ENCODE measurements around a stretch of chr20.

DNA sequence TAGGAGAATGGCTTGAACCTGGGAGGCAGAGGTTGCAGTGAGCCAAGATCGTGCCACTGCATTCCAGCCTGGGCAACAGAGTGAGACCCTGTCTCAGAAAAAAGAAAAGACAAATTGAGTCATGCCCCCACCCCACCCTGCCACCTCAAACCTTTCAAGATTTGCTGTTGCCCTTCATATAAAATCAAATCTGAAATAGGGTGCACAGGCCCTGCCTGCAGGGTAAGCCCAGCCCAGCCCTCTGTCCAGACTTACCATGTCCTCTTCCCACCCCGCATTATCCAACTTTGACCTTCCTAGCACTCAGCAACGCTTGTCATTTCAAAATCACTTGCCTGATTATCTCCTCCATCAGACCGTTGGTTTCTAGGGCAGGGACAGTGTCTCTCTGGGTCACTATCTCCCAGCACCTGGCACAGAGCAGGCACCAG lies 5.4 kb downstream of the HSPA12B start:
- RAMPAGE, long total RNA = no peak
- RRBS = no CpG with 5 or more reads among the region's 4 CpGs

GRCh38 chr20:3755261-3755832 lies 12.2 kb downstream of the ADISSP start:
- RAMPAGE, long total RNA = no peak
- RRBS = no CpG with 5 or more reads among the region's 9 CpGs

GRCh38 chr20:3797232-3798157 lies 1.4 kb downstream of the CDC25B start:
- RAMPAGE, long total RNA = no peak
- RRBS = 43% methylated on average over 4 of the region's 23 CpGs

GRCh38 chr20:3986123-3986671 lies 29.2 kb downstream of the RNF24 start:
- RAMPAGE, long total RNA = no peak
- RRBS = no CpG with 5 or more reads among the region's 5 CpGs

GRCh38 chr20:4018275-4018914 lies 3.0 kb upstream of the RNF24 start:
- RAMPAGE, long total RNA = no peak
- RRBS = no CpG with 5 or more reads among the region's 6 CpGs

- RAMPAGE, long total RNA = no peak
- RRBS = no CpG with 5 or more reads among the region's 12 CpGs
Measured at GRCh38 chr20:4060037-4060846, 44.9 kb upstream of the RNF24 start.

DNA sequence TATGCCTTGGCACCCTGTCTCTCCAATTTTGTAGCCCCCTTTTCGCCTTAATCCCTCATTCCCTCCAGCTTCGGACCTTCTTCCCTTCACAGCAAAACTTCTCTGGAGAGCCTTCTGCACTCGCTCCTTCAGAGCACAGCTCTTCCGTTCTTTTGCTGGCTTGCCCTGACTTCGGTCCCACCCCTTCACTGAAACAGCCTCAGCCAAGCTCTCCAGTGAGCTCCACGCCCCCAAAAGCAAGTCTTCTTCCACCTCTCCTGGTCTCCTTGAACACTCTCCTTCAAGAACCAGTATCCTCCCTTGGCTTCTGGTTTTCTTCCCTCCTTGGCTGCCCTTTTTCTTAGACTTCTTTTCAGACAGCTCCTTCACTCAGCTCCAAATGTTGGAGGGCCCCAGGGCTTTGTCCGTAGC lies 1.5 kb downstream of the SMOX start:
- RAMPAGE, long total RNA = no peak
- RRBS = no CpG with 5 or more reads among the region's 7 CpGs

DNA sequence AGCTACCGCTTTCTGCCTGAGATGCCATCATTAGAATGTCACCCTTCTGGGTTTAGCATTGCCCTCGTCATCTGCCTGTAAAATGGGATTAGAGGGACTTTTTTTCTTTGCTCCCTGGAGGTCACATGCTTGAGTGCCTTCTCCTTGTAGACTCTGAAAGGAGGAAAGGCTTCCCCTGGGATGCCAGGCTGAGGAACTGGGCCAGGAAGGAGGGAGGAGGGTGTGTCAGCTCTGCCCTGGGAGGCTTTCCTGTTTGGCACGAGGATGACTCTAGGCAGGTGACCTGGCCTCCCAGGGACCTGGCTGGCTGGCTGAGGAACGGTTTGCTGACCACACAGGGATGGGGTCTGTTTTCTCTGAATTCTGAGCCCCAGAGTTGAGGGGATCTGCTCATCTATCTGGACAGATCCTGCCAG lies 4.6 kb downstream of the SMOX start:
- RAMPAGE, long total RNA = no peak
- RRBS = no CpG with 5 or more reads among the region's 4 CpGs

DNA sequence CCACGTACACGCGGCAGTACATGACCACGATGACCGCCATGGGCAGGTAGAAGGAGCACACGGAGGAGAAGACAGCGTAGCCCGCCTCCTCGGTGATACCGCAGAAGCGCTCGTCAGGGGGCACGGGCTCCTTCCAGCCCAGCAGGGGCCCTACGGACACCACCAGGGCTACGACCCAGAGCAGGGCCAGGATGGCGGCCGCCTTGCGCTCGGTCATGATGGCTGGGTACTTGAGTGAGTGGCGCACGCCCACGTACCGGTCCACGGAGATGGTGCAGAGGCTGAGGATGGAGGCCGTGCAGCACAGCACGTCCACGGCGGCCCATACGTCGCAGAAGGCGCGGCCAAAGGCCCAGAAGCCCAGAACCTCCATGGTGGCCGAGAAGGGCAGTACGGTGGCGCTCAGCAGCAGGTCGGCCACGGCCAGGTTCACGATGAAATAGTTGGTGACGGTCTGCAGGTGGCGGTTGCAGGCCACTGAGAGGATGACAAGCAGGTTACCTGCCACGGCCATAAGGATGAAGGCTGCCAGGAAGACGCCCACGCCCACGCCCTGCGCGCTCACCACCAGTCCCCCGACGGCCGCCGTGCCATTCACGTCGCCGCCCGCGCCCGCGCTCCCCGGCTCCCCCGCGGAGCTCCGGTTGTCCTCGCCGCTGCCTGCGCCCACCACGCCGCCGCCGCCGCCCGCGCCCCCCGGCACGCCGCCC lies 812 bp downstream of the ADRA1D start:
- RAMPAGE, long total RNA = no peak
- RRBS = 2% methylated on average over 12 of the region's 74 CpGs

- RAMPAGE, long total RNA = no peak
- RRBS = no CpG with 5 or more reads among the region's 7 CpGs
Measured at GRCh38 chr20:4719978-4720612, 1.6 kb upstream of the PRND start.

DNA sequence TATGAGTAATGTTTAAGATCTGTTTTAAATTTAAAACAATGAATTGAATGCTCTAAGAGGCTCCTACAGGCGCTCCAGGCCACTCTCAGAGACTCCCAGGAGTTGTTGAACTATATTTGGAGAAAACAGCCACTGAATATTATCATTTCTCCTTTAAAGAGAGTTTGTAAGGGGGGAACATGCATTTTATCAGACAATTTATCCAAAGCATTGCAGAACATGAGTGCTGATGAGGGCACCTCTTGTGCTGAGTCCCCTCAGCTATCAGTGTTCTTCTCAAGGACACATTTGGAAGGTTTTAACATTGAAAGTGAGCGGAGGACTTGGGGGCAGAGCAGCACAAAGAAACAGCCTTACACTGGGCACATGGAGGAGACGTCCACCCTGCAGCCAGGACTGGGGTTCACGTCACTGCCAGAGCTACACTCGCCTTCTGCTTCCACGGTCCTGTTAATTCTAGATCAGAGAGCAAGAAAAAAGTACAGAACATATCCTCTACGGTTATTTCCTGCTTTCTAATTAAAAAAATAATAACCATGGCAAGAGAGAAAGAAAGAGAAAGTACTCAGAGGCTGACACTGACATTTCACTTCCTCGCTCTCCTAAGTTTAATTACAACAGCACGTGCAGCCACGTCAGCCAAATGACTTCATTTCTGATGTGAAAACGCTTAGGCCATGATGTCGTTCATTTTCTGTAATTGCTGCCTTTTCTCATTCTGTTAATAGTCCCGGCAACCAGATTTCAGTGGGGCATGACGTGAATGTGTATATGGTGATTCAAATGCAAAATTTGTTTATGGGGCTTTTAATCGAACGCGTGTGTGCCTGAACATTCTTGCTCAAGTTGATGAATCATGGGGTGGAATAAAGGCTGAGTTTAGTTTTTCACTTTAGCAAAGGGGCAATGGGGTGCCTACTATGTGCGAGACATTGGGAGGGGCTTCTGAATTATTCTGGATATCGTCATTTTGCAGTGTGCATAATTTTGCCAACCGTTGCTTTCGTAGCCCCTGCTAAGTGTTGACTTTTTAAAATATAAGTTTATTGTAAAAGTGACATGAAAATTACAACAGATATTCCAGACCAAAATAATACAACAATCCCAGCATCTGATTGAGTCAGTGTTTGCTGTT lies 5.2 kb downstream of the PRND start:
- RAMPAGE, long total RNA = no peak
- RRBS = no CpG with 5 or more reads among the region's 21 CpGs

GRCh38 chr20:4886015-4886272 lies 62.5 kb upstream of the RASSF2 start:
- RAMPAGE, long total RNA = no peak
- RRBS = no CpG with 5 or more reads among the region's 4 CpGs

DNA sequence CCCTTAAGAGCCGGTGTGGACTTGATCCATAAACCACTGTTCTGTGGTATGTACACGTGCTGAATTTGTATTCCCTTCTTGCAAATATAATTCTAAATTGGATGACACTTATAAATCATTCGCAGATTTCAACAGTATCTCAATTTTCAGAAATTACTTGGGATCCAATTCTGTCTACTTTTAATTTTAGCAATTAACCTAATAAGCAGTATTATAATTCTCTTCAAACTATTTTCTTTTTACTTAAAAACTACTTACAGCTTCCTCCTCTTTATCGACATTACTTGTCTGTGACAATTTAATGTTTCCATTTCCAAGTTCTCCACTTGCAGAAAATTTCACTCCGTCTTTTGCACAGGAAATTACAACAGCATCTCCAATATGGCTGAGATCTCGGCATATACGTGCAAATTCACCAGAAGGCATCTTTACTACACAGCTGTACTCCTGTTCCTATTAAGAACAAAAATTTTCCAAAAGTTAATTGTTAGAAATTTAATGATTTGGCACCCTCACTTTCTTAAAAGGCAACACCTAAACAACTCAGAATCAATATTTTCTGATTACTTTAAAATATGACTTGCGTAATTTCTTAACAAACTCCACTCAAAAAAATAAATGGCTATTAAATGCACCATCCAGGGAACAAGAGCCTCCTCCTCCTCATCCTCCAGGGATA lies 2.4 kb downstream of the PCNA start:
- RAMPAGE, long total RNA = no peak
- RRBS = no CpG with 5 or more reads among the region's 8 CpGs

DNA sequence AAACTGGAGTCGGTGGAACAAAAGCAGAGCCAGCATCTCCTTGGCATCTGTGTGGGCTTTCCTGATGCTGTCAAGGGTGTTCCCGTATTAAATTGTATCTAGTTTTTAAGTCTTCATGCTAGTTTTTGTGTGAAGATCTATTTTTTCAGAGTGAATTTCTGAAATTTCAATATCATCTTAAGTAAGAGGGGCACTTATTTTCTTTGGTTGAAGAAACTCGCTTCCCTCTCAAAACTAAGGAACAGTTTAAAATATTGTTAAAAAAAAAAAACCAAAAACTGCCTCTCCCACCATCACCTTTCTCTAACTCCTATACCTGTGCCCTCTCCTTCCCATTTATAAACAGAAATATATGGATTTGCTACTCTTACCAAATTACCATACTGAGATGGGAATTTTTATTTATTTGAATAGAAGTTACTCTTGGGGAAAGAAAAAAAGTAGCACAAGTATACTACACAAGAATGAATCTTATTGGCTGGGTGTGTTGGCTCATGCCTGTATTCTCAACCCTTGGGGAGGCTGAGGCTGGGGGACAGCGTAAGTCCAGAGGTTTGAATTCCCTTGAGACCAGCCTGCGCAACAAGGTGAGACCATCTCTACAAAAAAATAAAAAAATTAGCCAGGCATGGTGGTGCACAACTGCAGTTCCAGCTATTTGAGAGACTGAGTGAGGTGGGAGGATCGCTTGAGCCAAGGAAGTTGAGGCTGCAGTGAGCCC lies 46.6 kb downstream of the GPCPD1 start:
- RAMPAGE, long total RNA = no peak
- RRBS = no CpG with 5 or more reads among the region's 6 CpGs

DNA sequence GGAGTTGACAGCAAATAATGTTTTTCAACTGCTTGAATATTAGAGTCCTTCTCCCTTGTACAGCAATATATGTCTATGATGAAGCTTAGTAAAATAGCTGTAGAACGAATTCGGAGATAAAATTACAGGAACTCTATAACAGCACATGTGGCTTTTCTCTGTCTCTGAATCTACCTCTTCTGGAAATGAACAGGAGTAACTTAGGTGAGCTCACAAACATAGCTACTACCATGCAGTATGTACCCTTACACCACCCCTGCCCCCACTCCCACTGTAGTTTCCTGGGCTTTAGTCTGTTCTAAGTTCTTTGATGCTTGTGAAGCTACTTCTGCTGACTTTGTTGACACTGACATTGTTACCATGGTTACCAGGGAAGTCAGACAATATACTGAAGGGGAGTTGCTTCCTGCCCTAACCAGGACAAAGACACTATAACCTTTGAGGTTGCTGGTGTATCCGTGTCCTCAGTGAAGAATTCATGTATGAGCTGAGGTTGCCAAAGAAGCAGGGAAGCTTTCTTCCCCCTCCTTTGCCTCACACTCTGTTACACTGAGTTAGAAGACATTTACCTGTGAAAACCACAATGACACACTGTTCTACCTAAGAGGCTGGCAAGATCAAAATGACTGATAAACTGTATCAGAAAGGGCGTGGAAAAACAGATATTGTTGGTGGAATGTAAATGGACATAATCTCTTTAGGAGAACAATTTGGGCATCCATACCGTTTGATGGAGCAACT lies 35.6 kb upstream of the SHLD1 start:
- RAMPAGE, long total RNA = no peak
- RRBS = no CpG with 5 or more reads among the region's 5 CpGs

DNA sequence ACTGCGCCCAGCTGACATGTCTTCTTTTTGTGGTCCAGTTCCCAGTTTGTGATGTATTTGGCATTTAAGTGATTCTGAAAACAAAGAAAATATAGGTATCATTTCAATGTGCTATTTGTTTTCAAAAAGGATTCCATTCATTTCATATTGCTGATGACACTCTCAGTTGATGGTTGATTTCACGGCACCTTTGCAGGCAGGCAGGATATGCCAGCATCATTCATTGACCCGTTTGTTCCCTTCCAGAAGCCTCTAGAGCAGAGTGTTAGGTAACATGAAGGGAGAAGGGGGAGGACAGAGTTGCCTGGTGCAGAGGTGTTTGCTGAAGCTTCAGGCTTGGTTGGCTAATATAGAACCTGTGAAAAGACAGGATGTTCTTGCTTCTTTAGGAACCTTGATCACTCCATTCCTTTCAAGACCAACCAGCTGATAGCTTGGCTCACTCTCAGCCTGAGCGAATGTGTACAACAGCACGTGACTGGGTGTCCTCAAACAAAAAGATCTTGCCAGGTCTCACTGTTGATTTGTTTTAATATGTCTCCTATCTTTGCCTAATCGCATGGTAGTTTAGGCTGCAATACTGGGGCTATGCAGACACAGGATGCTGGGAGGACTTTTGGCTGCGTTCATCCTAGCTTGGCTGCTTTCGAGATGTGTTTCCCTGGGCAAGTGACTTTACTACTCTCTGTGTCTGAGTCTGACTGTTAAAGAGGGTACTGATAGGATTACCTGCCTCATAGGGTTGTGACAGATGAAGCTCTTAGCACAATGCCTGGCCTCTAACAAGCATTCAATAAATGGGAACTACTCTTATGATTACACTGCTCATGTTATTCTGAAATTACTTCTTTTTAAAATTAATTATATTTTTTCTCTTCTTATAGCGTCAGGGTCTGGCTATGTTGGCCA lies 16.0 kb downstream of the SHLD1 start:
- RAMPAGE, long total RNA = no peak
- RRBS = no CpG with 5 or more reads among the region's 9 CpGs

DNA sequence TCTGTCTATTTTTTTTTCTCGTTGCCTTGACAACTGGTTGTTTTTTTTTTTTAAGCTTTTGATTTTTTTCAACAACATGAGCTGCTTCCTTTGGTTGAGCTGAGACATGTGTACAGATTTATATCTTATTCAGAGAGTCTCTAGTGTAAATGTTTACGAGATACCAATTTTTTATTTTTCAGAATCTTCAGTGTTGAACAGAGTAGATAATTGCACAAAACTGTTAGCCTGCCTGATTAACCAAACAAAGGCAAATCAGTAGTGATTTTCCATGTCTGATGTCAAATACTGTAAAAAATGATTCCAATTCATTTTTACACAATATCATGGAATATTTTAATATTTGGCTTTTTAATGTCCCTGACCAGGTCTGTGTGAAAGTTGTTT lies 75.3 kb upstream of the CHGB start:
- RAMPAGE, long total RNA = no peak
- RRBS = no CpG with 5 or more reads among the region's 2 CpGs

GRCh38 chr20:5863256-5864010 lies 47.9 kb upstream of the CHGB start:
- RAMPAGE, long total RNA = no peak
- RRBS = no CpG with 5 or more reads among the region's 11 CpGs

- RAMPAGE, long total RNA = no peak
- RRBS = no CpG with 5 or more reads among the region's 5 CpGs
Measured at GRCh38 chr20:6027826-6029080, 22.3 kb downstream of the CRLS1 start.

GRCh38 chr20:6058401-6059444 lies 4.9 kb upstream of the LRRN4 start:
- RAMPAGE, long total RNA = no peak
- RRBS = no CpG with 5 or more reads among the region's 9 CpGs